Mesangial cell (primary cell): ENCODE data around the genes NME6 and SHISA5.

GRCh38 chr3:46928125-46928693, 48.3 kb downstream of the CCDC12 start:
- RAMPAGE, long total RNA, result no peak

DNA sequence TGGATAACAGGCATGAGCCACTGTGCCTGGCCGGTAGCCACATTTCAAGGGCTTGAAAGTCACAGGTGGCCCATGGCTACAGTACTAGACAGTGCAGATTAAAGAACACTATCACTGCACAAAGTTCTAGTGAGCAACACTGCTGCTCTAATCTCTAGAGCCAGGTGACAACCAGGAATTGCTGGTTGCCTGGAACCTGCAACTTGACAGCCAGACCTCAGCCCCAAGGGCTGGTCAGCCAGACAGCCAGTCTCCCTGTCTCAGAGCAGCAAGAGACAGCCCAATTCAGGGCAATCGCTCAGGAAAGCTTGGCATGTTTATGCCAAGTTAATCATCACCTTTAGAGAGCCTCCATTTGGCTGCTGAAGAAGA, 6.2 kb downstream of the CCDC12 start:
- RAMPAGE, long total RNA, result no peak

- RAMPAGE, long total RNA, result no peak
Observed at GRCh38 chr3:46990022-46991142, 10.9 kb downstream of the NBEAL2 start.

GRCh38 chr3:46997184-46998301, 18.1 kb downstream of the NBEAL2 start:
- RAMPAGE, long total RNA, result no peak

- RAMPAGE, long total RNA, result no peak
Observed at GRCh38 chr3:47135685-47136536, 28.0 kb downstream of the SETD2 start.

GRCh38 chr3:47139259-47140008, 24.5 kb downstream of the SETD2 start:
- RAMPAGE, long total RNA, result no peak

GRCh38 chr3:47380235-47380479, 664 bp upstream of the PTPN23 start:
- RAMPAGE, long total RNA, result no peak

DNA sequence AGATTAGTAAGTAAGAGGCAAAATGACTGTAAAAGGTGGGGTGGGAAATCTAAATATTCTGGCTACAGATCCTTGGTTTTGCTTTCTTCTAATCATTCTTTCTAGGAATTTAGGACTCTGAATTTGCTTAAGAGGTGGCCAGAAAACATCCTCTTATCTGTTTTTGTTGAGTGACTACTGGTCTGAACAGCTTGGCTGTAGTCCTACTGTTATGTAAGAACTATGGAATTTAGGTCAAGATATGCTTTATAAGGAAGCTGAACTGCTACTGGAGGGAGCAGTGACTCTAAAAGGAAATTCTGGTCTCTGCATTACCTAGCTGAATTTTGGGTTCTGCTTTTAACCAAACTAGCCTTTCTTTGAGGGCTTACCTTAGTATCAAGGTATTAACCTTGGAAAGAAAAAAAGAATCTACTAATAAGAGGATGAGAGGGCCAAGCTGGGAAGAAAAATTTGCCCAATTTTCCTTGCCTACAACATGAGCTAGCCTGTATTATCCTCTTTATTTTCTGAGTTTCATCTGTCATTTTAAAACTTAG, 33.6 kb upstream of the CSPG5 start:
- RAMPAGE, long total RNA, result no peak

DNA sequence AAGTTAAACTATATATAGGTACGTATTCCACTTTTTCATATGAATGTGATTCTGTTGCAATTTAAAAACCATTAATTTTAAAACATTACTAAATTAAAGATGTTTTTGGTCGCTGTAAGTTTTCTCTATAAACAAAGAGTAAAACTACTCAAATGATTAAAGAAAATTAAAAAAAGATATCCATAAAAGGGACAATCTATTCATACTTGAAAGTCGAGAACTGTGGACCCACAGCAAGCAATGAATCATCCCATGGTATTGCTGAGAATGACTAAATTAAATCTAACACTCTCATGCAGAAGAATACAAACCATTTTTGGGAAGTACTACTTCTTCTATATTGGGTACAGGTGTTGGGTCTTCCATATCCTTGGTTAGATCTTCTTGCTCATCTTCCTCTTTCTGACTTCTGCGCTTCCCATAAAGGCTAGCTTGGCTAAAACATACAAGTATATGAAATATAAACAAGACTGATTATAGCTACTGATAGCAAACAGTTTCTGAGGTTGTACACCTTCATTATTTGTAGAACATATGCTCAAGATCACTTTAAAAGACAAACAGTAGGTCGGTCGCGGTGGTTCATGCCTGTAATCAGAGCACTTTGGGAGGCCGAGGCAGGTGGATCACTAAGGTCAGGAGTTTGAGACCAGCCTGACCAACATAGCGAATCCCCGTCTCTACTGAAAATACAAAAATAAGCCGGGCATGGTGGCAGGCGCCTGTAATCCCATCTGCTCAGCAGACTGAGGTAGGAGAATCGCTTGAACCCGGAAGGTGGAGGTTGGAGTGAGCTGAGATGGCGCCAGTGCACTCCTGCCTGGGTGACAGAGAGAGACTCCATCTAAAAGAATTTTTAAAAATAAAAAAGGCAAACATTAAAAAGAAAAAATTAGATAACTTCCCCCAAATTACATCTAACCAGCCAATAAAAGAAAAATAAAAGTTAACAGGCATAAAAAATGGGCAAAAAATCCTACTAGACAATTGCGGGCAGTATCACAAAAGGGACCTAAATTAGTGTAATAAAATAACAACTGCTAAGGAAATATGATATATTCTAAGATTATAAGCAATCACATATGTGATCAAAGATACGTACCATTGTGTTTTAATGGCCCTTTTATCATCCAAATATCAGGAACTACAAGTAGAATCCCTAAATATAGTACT, 80.3 kb downstream of the SMARCC1 start:
- RAMPAGE, long total RNA, result no peak

DNA sequence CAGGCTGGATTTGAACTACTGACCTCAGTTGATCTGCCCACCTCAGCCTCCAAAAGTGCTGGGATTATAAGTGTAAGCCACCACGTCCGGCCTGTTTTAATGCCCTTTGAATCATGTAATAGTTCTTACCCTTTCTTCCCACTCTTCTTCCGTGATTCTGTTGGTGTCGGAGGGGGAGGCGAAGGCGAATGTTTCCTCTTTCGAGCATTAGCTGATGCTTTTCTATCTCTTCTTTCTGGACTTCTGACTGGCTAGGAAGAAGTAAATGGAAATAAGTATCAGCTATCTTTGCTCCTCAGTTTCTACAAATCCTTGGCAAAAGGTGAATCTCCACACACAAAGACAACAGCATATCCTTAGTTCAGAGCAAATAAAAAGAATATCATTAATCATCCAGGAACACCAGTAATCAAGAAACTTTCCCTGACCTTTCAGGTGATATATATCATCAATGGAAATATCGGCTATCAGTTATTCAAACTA, 75.4 kb downstream of the SMARCC1 start:
- RAMPAGE, long total RNA, result no peak

GRCh38 chr3:47720530-47721107, 61.1 kb downstream of the SMARCC1 start:
- RAMPAGE, long total RNA, result no peak

DNA sequence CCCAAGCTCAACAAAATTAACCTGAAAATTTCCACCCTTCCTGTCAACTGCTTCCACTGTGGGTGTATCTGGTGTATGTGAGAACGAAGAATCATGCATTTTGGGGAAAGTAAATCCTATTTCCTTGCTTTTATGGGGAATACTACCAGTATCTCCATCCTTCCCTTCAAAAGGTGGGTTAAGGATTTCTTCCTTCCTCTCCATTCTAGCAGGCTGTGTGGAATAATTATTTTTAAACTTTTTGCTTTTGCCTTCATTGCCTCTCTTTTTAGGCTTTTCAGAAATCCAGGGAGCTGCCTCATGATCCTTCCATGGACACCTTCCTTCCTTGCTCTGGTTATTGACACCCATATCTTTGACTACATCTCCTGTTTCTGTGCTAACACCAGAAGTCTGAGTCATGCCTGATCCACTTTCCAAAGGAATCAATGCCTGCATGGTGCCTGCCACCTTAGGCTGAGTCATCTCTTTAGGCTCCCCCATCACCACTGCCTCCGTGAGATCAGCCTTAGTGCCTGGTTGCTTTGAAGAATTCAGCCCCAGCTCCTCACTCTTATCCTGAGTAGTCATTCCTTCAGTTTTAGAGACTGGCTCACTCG, 105.6 kb downstream of the MAP4 start:
- RAMPAGE, long total RNA, result no peak

- RAMPAGE, long total RNA, result start-site peak on the minus strand at chr3:48088805-48088893, 963 reads
Observed at GRCh38 chr3:48088543-48089551, 72.6 kb upstream of the MAP4 start.

GRCh38 chr3:48301248-48301829, at the start of gene NME6:
Gene NME6, minus strand, starts transcription at chr3:48301367.
- RAMPAGE, long total RNA, result start-site peak on the minus strand at chr3:48301365-48301402, 176 reads

- RAMPAGE, long total RNA, result no peak
Observed at GRCh38 chr3:48301830-48302328, 712 bp upstream of the NME6 start.

DNA sequence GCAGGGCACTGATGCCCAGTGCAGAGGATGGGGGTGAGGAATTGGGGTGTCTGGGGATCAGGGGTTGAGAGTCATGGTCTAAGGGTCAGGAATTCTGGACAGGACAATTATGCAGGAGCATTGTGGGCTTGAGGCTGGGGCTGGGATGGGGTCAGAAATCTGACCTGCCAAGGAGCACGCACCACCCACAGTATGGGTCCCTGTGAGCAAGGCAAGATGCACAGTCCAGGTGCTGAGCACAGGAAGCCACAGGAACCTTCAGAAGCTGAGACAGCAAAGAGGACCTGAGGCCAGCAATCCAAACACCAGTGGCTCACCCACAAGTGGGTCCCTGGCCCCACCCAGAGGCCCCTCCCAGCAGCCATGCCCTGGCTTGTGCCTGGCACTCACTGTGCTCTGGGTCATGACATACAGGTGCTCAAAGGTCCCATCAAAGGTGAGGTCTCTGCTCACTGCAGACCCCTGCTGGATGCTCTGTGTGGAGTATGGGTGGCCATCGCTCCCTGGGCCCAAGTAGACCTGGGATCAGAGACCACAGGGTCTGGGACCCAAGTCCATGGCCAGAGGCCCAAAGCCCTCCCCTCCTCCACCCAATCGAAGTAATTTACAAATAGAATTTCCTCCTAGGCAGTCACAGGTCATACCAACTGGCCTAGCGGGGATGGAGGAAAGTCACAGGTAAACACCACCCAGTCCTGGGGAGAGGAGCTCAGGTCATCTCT, 7.8 kb downstream of the PLXNB1 start:
- RAMPAGE, long total RNA, result no peak

- RAMPAGE, long total RNA, result no peak
Observed at GRCh38 chr3:48468311-48468829, 2.3 kb downstream of the TREX1 start.

DNA sequence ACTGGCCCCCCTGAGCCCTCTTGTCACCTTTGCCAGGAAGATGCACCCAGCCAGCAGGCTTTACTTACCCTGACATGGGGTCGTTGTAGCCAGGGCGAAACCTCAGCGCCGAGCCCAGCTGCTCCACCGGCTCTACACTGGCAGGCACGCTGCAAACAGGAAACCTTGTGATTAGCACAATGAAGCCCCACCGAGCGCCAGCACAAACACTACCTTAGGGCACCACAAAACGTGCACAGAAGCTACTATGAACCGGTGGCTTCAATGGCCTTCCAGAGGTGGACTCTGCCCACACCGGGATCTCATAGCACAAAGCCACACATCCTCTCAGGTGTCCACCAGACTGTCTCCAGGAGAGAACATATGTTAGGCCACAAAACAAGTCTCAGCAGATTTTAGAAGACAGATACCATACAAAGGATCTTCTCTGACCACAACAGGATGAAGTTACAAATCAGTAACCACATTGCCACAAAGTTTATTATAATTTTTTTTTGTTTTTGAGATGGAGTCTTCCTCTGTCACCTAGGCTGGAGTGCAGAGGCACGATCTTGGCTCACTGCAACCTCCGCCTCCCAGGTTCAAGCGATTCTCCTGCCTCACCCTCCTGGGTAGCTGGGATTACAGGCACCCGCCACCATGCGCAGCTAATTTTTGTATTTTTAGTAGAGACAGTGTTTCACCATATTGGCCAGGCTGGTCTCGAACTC, 13.2 kb downstream of the TREX1 start:
- RAMPAGE, long total RNA, result no peak

- RAMPAGE, long total RNA, result no peak
Observed at GRCh38 chr3:48503933-48504949, at the start of gene SHISA5. Gene SHISA5, minus strand, starts transcription at chr3:48504174.

DNA sequence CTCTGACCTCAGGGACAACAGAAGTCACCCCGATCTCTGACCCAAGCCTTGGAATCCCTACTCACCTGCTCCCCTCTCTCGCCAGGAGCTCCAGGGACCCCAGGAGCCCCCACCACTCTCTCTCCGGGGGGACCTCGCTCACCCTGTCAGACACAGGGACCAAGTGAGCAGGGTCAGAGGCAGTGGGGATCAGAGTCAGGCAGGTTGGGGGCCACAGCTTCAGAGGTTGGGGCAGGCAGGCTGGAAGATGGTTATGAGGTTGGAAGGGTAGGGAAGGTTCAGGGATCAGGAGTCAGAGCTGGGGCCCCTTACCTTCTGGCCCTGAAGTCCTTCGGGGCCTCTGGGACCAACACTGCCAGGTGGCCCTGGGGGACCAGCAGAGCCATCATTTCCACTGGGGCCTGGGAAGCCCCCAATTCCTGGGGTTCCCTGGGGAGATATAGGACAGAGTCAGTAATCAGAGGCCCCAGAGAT, 3.1 kb upstream of the UCN2 start:
- RAMPAGE, long total RNA, result no peak